Mesenchymal stem cell of the bone marrow (primary cell): Measurements from ENCODE around the gene ULK1.

DNA sequence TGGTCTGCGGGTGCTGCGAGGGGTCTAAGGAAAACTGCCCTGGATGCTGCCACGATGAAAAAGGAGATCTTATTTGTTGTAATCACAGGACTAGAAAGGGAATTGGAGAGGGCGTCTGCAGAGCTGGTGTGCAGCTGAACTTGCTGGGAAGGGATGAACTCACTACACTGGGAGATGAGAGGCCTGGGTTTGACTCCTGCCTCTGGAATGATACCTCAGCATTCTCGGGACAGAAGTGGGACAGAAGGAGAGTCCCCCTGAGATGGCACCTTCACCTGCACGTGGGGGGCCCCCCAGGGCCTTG is 24.2 kb downstream of the RIMBP2 start:
- CAGE, long polyA plus RNA: no peak

GRCh38 chr12:130874315-130874690 is 2.4 kb downstream of the RAN start:
- CAGE, long polyA plus RNA: no peak

DNA sequence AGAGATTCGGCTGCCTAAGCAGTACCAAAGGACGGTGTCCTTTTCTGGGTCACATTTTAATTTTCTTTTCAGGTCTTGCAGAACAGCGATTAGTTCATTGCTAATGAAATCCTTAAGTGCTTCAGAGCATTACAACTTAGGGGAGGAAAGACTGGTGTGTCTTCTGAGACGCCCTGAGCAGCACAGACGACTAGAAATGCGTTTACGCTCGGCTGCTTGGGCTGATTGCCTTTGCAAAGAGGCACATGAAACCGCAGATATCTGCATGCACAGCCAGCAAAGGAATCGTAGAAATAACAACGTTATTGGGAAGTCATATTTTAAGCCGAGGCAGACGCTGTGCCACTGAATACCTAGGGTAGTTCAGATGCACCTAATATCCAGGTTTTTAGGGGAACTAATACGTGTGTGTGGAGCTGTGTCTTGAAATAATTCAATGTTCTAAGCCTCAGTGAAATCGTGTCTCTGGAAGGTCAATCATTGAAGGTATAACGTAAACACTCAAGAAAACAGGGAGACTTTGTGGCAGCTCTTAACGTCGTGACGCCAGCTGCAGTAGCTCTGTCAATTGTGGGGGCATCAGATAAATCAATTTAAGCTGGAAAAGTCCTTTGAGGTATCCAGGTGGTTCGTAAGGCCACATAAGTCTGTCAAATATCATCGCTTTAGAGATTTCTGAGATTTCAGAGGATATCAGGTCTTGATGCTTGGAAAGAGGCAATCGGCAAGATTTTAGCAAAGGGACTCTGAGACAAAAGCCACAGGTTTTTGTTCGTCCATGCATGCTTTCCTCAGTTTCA is 36.9 kb upstream of the ADGRD1 start:
- CAGE, long polyA plus RNA: no peak

DNA sequence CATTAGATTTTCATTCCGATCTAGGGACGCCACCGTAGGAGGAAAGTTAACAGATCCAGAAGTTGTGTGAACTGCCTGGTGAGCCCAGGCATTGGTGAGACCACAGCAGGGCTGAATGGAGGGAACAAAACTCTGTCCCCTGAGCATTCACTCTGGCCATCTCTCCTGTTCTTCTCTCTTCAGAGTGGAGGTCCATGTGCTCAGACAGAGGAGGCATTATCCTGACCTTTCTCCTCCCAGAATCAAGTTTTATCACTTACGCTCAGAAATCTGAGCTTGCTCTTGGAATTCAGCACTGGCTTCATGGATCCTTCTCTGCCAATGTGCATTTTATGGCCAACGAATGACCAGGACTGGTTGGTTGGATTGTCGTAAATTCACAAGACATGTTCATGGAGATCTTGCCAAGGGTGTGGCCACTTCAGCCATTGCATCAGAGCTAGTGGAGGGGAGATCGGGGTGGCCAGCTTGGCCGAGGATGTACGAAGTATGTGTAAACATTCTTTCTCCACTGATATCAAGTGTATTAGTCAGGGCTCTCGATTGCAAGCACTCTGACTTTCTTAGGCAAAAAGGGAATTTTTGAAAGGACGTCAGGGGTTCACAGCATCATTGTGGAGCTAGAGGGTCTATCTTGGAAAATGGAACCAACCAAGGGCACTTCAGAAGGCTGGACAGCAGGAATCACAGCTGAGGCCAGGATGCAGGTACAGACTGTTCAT is 33.1 kb upstream of the ADGRD1 start:
- CAGE, long polyA plus RNA: no peak

- CAGE, long polyA plus RNA: no peak
Measured at GRCh38 chr12:131002992-131003501, 49.3 kb downstream of the ADGRD1 start.

DNA sequence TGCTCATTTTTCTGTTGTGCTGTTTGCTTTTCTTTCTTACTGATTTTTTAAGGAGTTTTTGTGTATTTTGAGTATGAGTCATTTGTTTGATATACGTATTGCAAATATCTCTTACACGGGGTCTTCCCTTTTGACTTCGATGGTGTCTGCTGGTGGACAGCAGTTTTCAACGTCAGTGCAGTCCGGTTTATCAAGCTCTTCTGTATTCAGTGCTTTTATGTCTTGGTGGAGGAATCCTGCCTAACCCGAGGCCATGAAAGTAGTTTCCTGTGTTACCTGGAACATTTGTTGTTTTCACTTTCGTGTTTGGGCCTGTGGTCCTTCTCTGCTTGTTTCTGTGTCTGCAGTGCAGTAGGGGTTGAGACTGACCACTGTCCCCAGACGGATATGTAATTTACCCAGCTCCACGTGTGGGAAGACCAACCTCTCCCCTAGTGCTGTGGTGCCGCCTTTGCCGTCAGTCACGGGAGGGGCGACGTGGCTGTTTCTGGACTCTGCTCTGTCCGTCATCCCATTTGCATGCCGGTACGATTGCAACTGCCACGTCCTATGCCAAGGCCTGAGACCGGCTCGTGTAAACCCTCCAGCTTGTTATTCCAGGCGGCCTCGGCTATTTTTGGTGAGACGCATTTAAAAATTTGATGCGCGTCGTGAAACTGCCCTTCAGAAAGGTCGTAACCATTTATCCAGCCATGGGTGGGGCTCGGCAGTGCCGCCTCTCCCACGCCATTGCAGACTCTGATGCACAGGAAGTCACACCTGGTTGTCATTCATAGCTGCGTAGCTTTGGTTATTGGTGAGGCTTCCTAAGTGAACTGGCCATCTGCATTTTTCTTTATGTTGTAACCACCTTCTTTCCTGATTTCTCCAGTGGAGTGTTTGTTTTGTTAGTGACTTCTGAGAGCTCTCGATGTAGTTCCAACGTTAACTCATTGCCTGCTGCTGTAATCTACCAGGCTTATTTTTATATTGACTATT is 74.9 kb downstream of the ADGRD1 start:
- CAGE, long polyA plus RNA: no peak

GRCh38 chr12:131048120-131049016 is 94.7 kb downstream of the ADGRD1 start:
- CAGE, long polyA plus RNA: no peak

DNA sequence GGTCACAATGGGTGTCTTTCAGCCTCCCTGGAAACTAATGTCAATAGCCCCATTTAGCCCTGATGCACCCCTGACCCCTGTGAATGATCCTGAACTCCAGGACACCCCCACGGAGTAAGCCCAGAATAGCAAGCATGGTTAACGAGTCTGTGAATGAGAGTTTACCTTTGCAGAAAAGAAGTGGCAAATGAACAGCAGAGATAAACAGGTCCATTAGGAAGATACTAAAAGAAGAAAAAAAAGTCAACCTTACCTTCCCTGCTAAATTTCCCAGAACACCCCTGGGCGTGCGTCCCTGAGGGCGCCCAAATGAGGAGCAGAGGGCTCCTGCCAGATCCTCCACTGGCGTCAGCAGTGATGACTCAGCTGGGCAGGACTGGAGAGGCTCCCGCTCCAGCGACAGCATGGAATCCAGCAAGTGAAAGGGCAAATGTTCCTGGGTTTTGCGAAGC is 314.3 kb downstream of the ADGRD1 start:
- CAGE, long polyA plus RNA: no peak

DNA sequence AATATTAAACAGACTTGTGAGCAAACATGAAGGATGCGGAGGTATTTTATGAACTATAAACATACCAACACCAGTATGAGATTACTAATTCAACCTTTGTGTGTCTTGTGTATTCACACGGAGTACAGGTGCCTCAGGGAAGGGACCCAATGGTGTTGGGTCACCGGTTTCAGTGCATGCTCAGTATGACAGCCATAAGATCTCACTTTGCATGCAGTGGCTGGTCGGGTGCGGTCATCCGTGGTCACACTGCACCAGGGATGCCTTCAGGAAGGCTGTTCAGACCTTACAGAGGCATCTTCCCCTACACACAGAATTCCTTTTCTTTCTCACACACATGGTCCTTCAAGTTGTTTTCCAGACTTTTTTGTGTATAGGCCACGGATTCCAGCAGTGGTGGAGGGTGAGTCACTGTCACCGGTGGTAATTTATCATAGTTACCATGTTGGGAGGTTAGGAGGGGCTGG is 103.0 kb upstream of the SFSWAP start:
- CAGE, long polyA plus RNA: no peak

DNA sequence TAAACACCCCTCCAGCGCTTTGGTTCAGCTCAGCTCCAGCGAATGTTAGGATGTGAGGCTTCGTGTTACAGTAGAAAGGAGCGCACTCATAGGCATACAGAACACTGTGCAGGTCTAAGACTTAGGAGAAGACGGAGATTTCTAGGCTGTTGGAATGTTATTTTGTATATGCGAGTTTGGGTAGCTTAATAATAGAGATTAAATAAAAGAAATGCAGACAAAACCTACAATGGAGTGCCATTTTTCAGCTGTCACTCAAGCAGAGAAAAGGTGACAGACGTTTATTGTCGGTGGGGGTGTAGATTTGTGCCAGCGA is 25.7 kb downstream of the SFSWAP start:
- CAGE, long polyA plus RNA: no peak

- CAGE, long polyA plus RNA: no peak
Measured at GRCh38 chr12:131797152-131797789, 30.9 kb upstream of the MMP17 start.

- CAGE, long polyA plus RNA: no peak
Measured at GRCh38 chr12:131872227-131872622, 22.2 kb upstream of the ULK1 start.

- CAGE, long polyA plus RNA: no peak
Measured at GRCh38 chr12:131894062-131895165, at the start of gene ULK1. TSS of gene ULK1 (plus strand) at chr12:131894622.

DNA sequence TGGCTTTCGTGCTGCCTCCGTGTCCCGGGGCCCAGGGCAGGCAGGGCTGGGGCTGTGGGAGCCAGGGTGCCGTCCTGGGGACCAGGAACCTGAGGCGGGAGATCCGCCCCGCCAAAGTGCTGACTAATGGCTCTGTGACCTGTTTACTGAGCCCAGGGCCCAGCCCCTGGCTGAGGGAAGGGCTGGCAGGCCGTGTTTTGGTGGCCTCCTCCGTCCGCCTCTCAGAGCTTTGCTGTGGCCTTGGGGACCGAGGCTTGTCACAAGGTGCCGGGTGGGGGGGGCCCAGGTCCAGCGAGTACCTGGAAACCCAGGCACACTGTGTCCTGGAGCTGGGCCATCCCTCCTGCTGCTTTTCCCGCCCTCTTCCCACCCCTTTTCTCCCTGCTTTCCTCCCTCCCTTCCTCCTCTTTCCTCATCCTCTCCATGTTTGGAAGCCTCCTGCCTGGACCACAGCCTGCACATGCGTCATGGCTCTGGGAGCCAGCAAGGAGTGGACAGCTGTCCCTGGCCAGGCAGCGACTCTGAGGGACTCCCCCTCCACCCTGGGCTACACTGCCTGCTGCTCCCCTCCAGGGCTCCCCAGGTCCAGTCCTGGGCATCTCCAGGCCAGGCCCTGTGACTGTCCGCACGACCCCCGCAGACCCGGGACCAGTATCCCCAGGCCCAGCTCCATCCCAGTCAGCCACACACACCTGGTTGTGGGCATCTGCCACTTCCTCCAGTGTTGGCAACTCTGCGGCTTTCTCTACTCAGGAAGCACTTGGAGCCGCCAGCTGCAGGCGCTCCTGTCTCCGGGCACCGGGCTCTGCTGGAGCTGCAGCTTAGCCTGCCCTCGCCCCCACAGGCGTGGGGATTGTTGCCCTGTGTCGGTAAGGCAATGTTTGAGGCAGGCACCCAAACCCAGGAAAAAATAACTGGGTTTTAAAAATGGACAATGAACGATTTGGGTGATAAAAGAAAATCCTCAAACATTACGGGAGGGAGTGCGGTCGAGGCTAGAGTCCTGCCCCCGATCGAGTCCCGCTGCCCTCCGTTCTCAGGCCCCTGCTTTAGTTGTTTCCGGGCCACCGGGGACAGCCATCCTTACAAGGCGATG is 2.3 kb downstream of the ULK1 start:
- CAGE, long polyA plus RNA: no peak

DNA sequence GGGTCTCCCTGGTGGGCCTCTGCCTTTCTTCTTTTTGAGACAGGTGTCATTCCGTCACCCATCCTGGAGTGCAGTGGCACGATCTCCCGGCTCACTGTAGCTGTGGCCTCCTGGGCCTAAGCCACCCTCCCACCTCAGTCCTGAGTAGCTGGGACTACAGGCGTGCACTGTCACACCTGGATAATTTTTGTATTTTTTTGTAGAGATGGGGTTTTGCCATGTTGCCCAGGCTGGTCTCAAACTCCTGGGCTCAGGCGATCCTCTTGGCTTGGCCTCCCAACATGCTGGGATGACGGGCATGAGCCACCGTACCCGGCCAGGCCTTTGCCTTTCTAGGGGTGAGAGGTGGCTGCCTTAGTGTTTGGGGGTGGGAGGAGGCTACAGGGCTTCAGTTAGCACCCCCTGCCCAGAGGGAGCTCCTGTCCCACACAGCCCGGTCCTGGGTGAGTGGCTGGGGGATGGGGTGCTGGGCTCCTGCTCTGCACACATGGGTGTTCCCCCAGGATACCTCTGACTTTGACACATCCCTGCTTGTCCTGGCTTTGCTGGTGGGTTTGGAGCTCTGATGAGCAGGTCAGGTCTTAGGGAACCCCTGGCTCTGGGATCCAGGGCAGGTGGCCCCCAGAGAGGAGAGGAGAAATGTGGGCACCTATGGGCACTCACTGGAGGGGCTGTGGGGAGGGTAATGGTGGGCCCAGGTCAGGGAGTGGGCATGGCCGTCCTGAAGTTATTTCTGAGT is 9.9 kb downstream of the ULK1 start:
- CAGE, long polyA plus RNA: no peak

- CAGE, long polyA plus RNA: no peak
Measured at GRCh38 chr12:131919243-131919613, 9.8 kb upstream of the PUS1 start.

GRCh38 chr12:131938397-131938703 is 9.3 kb downstream of the PUS1 start:
- CAGE, long polyA plus RNA: no peak

- CAGE, long polyA plus RNA: no peak
Measured at GRCh38 chr12:132043683-132044380, 94.1 kb downstream of the EP400 start.

DNA sequence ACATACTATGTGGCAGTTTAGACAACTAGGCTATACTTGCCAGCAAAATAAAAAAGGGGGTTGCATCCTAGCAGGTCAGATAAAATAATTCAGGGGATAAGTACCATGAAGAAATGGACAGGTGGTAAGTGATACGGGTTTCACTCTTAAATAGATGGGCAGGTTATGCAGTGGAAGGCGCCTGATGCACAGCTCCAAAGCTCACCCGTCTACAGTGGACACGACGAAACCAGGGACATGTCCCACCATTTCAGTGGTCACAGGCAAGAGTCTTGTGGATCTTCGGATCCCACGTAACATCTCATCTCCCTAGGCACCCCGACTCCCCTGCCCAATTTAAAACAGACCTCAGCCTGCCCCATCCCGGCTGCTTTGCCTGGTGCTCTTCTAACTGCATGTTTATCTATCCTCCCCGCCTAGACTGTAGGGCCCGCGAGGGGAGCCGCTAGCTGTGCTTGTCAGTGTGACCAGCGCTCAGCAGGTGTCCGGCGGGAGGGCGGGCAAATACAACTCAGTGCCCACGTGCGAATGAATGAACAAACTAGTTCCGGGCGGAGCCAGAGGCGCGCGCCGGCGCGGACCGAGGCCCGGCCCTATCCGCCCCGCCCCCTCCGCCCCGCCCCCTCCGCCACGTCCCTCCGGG is 60.4 kb downstream of the DDX51 start:
- CAGE, long polyA plus RNA: no peak

GRCh38 chr12:132084220-132085322 is 59.5 kb downstream of the DDX51 start:
- CAGE, long polyA plus RNA: no peak